Metastatic Lung Carcinoma in the Adrenal Gland (tissue), 1 donor: ENCODE measurements around the genes DPY19L1, ELMO1 and GPR141.

GRCh38 chr7:32669543-32670044 is 174.3 kb downstream of the AVL9 start:
- PRO-cap: no peak

- PRO-cap: no peak
These were observed 35.6 kb downstream of the FKBP9 start for GRCh38 chr7:32992943-32993209.

- PRO-cap: no peak
These were observed 23.9 kb downstream of the NT5C3A start for GRCh38 chr7:33038605-33039067.

GRCh38 chr7:33527705-33528069 is 377.7 kb upstream of the BMPER start:
- PRO-cap: no peak

- PRO-cap: no peak
These were observed 100.1 kb downstream of the NPSR1 start for GRCh38 chr7:34757917-34758640.

- PRO-cap: bidirectional peak, plus-strand start at chr7:35036732, minus-strand start at chr7:35036702; bidirectional peak, plus-strand start at chr7:35037095, minus-strand start at chr7:35036976; bidirectional peak, plus-strand start at chr7:35037768, minus-strand start at chr7:35037447
These were observed at the start of gene DPY19L1 for GRCh38 chr7:35036602-35037553. Gene DPY19L1, minus strand, starts transcription at chr7:35037485.

DNA sequence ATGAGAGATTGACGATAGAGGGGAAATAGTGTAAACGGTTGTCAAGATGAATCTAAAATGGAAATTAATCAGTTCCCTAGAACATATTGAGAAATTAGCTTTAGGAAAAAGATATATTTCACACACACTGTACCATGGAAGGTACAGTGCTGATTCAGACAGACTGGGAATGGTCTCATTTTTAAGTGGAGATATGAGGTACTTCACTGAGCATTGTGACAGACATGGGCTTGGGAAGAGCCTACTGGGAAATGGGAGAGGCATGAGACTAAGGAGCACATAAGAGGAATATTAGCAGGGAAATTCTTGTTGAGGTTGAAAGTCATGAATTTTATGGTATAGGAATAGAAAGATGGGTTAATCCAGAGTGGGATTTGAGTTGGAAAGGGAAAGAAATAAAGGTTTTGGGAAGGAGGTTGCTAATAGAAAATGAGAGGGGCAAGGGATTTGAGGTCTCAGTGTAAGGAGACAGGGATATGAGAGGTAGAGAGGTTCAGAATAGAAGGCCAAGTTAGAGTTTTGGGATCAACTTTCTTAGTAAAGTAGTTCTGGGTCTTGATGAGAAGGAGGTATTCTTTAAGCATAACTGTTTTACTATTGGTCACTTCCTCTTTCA is 68.0 kb downstream of the SEPTIN7 start:
- PRO-cap: no peak

- PRO-cap: no peak
These were observed 89.7 kb downstream of the SEPTIN7 start for GRCh38 chr7:35890529-35890999.

GRCh38 chr7:36084393-36084974 is 68.6 kb upstream of the EEPD1 start:
- PRO-cap: no peak

DNA sequence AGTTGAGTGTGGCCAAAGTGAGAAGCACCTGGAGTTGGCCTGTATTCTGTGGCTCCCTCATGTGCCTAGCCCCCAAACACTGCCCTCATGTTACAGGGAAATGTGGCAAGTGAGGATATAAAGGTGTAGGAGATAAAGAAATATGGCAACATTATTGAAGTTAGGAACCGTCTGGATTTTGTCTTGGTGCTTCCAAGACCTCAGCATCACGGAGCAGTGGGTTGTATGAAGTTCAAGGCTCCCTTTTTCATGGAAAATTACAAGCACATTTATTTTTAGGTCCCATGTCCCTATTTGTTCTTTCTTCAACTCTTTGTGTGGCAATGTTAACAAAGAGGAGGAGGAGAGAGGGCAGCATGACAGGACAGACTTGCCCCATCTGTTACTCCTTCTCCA is 28.5 kb downstream of the EEPD1 start:
- PRO-cap: no peak

- PRO-cap: no peak
These were observed 81.5 kb downstream of the MATCAP2 start for GRCh38 chr7:36285404-36286088.

DNA sequence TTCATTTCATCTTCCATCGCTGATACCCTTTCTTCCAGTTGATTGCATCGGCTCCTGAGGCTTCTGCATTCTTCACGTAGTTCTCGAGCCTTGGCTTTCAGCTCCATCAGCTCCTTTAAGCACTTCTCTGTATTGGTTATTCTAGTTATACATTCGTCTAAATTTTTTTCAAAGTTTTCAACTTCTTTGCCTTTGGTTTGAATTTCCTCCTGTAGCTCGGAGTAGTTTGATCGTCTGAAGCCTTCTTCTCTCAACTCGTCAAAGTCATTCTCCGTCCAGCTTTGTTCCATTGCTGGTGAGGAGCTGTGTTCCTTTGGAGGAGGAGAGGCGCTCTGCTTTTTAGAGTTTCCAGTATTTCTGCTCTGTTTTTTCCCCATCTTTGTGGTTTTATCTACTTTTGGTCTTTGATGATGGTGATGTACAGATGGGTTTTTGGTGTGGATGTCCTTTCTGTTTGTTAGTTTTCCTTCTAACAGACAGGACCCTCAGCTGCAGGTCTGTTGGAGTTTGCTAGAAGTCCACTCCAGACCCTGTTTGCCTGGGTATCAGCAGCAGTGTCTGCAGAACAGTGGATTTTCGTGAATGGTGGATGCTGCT is 166.5 kb downstream of the AOAH start:
- PRO-cap: no peak

- PRO-cap: no peak
These were observed 23.6 kb upstream of the AOAH start for GRCh38 chr7:36747624-36748465.

DNA sequence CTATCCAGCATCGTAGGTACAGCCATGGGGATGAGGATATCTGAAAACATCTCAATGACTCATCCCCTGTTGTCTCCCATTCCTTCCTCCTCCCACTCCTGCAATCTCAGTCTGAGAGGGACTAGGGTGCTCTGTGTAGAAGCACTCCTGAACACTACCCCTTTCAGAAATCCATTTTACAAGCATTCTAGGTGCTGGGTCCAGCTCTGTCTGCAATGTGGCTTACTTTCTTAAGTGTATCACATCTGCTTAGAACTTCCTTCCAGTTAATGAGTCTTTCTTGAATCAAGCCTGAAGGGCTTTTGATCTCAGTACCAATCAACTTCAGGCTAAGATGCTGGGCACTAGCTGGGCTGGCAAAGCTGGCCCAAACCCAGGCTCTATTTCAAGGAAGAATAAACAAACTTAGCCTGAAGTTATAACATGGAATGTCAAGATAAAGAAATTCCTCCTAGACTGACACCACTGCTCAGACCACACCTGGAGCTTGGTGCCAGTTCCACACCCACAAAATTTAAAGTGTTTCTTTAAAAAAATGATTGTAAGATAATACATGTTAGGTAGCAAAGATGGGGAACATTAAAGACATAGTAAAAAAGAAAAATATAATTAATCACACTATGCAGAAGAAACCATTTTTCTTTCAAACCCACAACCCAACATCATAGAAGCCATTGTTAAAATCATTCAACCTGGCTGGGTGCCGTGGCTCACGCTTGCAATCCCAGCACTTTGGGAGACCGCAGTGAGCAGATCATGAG is 270.4 kb upstream of the AOAH start:
- PRO-cap: no peak

DNA sequence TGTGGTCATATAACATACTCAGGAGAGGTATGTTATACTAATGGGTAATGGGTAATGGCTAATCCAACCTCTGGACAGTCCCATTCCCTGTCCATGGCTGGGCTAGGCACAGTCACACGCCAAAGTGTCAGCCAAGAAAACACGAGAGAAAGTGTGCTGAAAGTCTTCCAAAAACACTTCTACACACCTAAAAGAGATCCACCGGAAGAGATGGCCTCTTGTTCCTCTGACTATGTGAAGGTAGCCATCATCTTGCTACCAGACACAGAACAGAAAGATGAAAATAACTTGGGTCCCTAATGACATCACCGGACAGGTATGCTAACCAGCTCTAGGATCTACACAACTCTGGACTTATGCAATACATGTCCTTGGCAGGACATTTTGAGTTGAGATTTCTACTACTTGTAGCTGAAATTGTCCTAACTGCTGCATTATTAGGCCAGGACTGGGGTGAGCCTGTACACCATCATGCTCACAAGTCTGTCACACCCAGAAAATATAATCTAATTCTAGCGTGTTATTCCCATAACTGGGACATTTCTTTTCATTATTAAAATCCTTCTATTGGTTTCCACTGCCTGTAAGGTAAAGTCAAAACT is 358.7 kb downstream of the ELMO1 start:
- PRO-cap: no peak

GRCh38 chr7:37310251-37310888 is 138.3 kb downstream of the ELMO1 start:
- PRO-cap: no peak

- PRO-cap: no peak
These were observed 1.9 kb downstream of the ELMO1 start for GRCh38 chr7:37446744-37447139.

GRCh38 chr7:37448341-37449404 is at the start of gene ELMO1:
Gene ELMO1, minus strand, starts transcription at chr7:37448864.
- PRO-cap: bidirectional peak, plus-strand start at chr7:37449001, minus-strand start at chr7:37448908

DNA sequence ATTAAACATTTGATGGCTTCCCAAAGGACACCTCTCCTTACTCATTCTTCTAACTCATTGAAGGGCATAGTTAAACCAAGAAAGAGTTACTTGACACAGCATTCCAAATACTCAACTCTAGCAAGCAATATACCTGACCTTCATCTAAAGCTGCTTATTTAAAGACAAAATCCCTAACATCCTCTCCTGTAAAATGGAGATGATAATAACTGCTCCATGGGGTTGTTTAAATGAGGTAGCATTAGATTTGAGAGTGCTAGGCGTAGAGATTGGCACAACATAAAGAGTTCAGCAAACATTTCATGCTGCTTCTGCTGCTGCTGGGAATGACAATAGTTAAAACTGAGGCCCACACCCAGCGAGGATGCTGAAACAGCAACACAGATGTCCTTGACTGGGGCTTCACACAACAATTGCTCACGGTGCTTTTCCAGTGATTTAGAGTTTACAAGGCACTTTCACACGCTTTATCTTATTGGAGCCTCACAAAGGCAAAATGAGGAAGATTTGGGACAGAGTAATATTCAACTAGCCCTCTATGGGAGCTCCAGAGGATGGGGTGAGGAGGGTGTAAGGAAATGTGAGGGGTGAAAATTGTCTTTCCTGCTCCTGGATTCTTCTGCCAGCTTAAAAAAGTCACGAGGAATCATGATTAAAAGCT is 65.4 kb upstream of the ELMO1 start:
- PRO-cap: no peak

DNA sequence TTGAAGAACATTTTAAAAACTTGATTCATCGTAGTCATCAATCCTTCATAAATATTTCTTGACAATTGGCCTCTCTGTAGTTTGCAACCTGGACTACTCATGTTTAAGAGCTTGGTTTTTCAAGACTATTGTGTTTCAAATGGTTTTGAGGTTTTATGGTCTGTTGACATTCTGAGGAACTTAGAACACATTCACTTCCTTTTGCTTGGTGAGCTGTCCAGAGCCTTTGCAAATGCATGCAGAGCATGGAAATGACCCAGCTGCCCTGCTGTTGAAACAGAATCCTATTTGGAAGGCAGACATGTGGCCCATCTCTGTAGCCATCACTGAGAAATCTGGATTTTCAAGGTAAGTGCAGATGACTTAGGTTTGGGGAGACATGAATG is at the start of gene GPR141:
TSS of gene GPR141 (plus strand) at position 211 of the 386 bp plus-strand sequence.
- PRO-cap: no peak